Left lung (tissue), 1 donor: ENCODE measurements around the genes OR1D2, OR1E2 and UBE2G1.

DNA sequence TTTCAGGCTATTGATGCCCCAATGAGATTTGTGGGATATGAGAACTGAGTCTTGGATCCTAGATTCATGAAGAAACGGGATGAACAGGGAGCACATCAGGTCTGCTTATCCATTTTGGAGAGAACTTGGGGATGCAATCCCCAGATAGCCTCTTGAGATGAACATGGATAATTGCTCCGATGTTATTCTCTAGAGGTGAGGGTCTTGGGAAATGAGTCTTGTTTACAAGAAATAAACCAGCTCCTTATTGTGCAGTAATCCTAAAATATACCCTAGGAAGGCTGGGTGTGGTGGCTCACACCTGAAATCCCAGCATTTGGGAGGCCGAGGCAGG, at the start of gene OR1D2:
OR1D2 (minus strand) TSS at position 116 of the 334 bp plus-strand sequence.
- PRO-cap = no peak

DNA sequence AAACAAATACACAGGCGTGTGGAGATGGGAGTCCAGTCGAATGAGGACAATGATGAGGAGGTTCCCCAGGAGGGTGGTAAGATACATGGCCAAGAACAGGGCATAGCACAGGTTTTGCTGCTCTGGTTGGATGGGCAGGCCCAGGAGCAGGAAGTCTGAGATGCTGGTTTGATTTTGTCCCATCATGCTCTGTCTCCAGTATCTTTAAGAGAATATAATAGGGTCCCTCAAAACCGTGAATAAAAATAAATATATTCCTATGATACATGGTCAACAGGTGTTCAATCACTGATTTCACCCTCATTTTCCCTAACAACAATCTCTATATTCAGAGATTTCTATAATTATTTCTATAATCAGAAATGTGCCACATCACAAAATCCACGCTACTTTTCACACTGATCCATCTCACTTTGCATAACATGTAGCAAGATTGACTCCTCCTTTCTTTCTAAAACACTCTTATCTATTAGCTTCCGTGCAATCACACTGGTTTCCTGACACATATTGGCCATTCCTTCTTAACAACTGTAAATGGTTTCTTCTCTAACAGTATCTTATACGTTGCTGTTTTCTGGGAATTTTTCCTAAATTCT, at the start of gene OR1E2:
OR1E2 (minus strand) TSS at position 186 of the 596 bp plus-strand sequence.
- PRO-cap = no peak

- PRO-cap = no peak
Measured at GRCh38 chr17:3475251-3475761, 491 bp upstream of the ASPA start.

DNA sequence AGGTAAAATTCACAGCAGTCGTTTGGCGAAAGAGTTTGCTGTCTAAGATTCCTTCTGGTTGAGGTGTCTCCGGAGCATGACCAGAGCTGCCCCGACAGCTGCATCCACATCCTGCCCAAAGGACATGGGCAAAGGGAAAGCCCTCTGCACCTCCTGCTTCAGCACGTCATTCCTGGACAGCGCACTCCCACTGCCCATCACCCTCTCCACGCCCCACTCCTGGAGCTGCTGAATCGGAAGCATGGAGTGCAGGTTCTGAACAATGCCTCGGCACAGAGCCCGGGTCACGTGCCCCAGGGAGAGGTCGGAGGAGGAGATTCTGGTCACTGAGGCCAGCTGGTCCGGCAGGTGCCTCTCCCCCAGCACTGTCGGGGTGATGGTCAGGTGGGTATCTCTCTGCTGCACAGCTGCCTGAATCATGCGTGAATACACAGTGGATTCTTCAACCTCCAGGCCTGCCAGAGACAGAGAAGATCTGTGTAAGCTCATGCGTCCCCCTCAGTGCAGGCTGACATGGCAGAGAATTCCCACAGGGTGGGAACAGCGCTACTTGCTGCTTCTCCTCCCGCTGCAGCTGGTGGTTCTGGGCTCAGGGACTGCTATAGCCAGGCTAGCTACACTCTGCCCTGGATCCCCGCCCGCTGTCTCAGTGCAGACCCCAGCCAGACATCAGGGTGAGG, 1.4 kb upstream of the TRPV1 start:
- PRO-cap = no peak

GRCh38 chr17:3634538-3634992, 1.5 kb downstream of the SHPK start:
- PRO-cap = no peak

DNA sequence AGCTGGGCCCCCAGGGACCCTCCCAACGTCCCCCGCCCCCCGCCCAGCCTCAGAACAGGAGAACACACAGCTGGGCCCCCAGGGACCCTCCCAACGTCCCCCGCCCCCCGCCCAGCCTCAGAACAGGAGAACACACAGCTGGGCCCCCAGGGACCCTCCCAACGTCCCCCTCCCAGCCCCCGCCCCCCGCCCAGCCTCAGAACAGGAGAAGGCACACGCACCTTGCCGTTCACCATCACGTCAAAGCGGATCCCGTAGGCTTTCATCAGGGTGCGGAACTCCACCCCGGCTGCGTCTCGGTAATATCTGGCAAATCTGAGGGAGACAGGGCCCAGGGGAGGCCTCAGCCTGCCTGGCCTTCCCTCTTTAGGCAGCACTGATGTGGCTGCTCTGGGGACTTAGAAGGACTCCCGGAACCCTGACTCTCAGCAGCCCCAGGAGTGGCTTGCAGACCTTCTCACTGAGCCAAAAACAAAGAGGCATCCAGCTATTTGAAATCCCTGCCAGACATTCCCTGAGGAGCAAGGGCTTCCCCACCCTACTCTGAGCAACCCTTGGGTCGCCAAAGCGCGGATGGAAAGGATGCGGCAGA, 8.1 kb downstream of the P2RX5 start:
- PRO-cap = no peak

- PRO-cap = no peak
Measured at GRCh38 chr17:3695117-3695676, 758 bp downstream of the P2RX5 start.

GRCh38 chr17:3696854-3697168, 856 bp upstream of the P2RX5 start:
- PRO-cap = no peak

DNA sequence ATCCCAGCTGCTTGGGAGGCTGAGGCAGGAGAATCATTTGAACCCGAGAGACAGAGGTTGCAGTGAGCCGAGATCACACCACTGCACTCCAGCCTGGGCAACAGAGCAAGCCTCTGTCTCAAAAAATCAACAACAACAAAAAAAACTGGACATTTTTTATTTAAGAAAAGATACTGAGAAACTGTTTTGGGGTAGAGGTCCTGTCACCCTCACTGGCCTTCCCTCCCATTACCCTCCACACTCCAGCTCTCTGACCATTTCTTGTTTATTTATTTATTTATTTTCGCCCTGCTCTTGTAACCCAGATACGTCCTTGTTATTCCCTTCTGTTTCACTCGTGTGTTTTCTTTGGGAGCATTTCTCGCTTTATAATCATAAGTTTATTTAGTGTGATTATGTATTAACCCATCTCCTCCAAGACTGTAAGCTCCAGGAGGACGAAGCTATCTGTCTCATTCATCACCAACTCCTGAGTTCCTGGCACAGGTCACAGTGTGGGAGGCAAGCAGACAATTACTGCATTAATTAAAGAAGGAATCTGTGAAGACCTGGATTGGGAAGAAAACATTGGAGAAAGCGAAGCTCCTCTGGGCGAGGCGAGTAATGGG, 7.6 kb upstream of the CAMKK1 start:
- PRO-cap = no peak

DNA sequence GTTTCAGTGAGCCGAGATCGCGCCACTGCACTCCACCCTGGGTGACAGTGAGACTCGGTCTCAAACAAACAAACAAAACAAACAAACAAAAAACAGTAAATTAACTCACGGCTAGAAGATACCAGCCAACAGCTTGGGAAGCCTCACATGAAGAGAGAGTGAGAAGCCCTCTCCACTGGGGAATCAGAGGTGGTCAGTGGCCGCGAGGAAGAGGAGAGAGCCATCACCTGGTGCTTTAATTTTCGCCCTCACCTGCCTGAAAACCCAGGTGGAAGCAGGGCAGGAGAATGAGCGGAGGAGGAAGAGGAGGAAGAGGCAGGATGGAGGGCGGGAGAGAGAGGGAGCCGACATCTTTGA, 36.6 kb upstream of the ATP2A3 start:
- PRO-cap = no peak

- PRO-cap = no peak
Measured at GRCh38 chr17:4058811-4059282, 84.0 kb downstream of the ZZEF1 start.

DNA sequence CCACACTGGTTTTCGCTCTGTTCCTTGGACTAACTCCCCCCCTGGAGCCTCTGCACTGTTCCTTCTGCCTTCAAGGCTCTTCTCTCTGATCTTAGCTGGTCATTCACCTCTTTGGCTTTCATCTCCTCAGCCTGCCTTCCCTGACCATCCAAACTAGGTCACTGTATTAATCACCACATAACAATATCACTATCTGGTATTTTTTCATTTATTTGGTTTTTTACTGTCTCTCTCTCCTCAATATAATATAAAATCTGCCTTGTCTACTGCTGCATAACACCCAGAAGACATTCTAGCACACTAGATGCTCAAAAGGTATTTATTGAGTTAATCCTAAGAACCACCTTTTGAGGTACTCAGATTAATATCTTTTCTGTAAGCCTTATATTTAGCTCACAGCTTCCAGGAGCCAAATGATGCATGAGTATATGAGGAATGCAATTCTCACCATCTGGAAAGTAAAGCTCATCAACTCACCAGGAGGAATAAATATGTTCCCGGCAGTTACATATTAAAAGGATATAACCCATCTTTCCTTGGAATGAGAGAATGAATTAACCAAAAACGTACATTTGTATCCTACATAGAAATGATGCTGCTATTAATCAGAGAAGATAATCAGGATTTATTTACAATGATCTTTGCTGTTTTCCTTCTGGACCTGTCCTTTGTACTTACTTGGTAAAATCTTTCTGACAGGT, 80.6 kb downstream of the ZZEF1 start:
- PRO-cap = no peak

GRCh38 chr17:4094571-4095550, 48.0 kb downstream of the ZZEF1 start:
- PRO-cap = no peak

- PRO-cap = no peak
Measured at GRCh38 chr17:4108264-4108771, 34.5 kb downstream of the ZZEF1 start.

GRCh38 chr17:4366411-4366730, at the start of gene UBE2G1:
Gene UBE2G1 (minus strand): TSS chr17:4366675.
- PRO-cap = bidirectional peak, plus-strand start at chr17:4366790, minus-strand start at chr17:4366675

- PRO-cap = bidirectional peak, plus-strand start at chr17:4366790, minus-strand start at chr17:4366675
Measured at GRCh38 chr17:4366731-4366990, 186 bp upstream of the UBE2G1 start.

GRCh38 chr17:4474028-4474603, 24.6 kb upstream of the SPNS2 start:
- PRO-cap = no peak

DNA sequence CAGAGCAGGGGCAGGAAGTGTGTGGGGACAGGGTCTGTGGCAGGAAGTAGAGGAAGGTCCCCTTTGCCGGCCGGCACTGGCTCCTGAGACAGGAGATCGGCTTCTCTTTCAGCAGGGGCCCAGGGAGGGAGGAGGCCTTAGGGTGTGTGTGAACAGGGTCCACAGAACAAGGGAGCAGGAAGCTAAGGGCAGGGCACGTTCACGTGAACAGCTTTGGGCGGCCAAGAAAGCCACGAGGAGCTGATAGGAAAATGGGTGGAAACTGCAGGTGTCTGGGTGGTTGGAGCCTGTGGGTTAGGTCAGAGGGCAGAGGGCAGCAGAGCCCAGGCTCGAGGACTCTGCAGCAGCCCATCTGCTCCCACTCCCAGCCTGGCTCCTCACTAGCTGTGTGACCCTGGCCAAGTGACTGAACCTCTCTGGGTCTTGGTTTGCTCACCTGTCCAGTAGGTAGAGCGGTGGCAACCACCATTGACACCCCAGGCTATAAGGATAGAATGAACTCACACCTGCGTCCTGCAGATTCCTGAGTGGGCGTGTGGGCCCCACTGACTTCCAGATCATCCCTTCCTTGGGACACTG, 17.3 kb upstream of the SPNS2 start:
- PRO-cap = no peak

DNA sequence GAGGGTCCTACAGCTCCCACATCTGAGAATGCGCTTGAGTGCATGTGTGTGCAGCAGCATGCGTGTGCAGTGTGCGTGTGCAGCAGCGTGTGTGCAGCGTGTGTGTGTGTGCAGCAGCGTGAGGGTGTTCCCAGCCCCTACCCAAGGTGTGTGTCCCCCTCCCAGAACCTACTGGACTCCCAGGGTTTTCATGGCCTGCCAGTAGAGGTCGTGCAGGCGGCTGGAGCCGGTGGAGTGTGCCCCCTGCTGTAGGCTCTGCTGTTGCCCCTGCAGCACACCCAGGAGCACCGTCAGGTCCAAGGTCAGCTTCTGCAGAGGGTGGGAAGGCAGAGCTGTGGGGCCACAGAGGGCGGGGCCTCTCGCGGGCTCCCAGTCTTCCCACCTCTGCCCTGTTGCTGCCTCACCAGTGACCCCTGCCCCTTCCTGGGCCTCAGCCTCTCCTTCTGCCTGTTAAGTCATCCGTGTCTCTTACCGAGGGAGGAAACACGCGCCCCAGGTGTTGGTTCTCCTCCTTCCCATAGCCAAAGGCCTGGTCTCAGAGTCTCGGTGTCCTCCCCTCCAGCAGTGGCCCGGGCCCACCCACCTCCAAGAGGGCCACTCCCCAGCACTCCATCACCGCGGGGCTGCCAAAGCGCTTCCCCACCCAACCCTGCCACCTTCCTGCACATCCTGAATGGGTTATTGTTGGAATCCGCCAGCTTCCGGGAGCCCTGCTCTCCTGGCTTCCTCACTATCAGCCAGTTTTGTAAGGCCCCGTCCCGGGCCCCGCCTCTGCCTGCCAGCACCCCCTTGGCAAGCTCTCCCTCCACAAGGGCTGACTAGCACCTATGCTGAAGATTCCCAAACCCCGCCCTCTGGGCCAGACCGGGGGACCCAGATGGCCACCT, 14.8 kb downstream of the MYBBP1A start:
- PRO-cap = no peak

- PRO-cap = no peak
Measured at GRCh38 chr17:4573724-4574286, 10.5 kb upstream of the SMTNL2 start.